Hematopoietic multipotent progenitor cell (in vitro differentiated cells): ENCODE results near the genes TRNT1 and SUMF1.

- CAGE, long polyA plus RNA, result no peak
Measured at GRCh38 chr3:74498-75347, 121.8 kb upstream of the CHL1 start.

DNA sequence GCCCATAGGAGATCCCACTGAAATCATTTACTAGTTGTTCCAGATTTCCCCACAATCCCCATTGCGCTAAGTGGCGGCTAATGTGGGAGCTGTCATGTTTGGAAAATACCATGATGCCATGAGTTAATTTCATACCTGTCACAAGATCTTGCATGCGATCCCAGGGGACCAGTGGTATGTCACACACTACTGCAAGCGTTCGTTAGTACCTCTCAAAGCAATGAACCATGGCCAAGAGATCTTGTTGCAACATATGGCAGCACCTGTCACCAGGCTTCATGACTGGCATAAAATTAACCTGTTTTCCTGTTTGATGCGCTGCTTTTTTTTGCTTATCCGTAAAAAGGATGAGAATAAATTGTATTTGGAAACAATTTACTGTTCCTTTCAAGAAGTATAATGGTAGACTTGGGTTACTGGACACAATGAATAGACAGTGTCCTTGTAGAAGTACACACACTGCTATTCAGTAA lies 81.8 kb downstream of the CHL1 start:
- CAGE, long polyA plus RNA, result no peak

DNA sequence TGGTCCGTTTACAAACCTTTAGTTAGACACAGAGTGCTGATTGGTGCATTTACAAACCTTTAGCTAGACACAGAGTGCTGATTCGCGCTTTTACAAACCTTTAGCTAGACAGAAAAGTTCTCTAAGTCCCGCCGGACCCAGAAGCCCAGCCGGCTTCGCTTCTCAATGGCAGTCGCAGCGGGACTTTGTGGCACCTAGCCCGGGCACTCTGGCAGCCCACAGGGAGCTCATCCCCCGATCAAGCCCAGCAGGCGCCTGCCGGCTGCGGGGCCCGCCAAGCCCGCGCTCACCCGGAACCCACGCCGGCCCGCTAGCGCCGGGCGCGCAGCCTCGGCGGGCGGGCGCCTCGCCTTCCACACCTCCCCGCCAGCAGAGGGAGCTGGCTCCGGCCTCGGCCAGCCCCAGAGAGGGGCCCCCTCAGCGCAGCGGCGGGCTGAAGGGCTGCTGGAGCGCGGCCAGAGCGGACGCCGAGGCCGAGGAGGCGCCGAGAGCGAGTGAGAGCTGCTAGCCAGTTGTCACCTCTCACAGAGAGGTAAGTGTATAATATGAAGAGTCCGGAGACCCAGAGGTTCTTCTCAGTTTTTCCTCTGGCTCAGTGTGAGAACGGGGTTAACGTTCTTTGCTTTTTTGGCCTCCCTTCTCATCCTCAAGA lies 339.4 kb downstream of the CHL1 start:
- CAGE, long polyA plus RNA, result no peak

- CAGE, long polyA plus RNA, result no peak
Measured at GRCh38 chr3:3126075-3127145, at the start of gene TRNT1. Gene TRNT1, plus strand, starts transcription at chr3:3126940.

DNA sequence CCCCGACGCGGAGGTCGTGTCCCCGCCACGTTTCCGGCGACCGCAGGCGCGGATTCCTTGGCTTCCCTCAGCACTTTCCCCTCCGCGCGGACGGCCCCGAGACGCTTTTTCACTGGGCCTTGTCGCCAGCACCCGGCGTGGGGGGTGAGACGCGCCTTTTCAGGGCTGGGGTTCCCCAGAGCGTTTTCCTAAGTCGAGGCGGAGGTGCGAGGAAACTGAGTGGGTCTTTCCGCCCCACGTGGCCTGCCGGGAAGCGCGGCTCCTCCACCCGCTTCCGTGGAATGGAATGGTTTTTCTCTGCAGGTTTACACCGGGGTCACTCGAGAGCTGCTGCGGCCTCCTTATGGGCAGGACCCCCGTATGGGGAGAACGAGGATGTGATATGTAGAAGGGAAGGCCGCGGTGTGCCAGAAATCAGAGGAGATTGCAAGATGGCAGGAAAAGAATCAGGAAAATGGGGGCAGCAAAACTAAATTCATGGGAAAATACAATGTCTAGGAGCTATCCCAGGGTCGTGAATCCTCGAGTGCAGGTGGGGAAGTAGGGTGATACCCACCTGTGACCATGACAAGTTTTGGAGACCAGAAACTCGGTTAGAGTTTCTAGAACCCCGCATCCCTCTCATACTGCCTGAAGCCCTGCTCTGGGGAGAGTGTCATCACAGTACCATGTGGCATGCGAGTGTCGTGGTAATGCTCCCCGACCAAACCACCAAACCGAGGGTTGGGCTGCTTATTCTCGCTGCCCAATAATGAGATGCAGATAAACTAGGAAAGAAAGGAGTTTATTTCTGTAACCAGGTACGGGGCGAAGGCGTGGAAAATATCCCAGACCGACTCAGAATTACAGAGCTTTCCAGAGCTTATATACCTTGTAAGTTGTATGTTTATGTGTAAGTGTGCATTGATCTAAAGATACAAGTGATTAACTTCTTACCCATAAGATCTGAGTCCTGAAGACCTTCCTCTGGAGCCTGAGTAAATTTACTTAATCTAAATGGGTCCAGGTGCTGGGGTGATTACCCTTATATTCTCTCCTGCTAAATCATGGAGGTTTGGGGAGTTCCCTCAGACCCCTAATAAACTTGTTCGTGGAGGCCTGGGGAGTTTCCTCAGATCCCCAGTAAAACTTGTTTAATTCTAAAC lies 778 bp downstream of the TRNT1 start:
- CAGE, long polyA plus RNA, result no peak

- CAGE, long polyA plus RNA, result no peak
Measured at GRCh38 chr3:3135004-3135661, 8.4 kb downstream of the TRNT1 start.

- CAGE, long polyA plus RNA, result no peak
Measured at GRCh38 chr3:3801011-3801886, 2.0 kb downstream of the LRRN1 start.

- CAGE, long polyA plus RNA, result no peak
Measured at GRCh38 chr3:4244667-4245272, 58.4 kb upstream of the SETMAR start.

DNA sequence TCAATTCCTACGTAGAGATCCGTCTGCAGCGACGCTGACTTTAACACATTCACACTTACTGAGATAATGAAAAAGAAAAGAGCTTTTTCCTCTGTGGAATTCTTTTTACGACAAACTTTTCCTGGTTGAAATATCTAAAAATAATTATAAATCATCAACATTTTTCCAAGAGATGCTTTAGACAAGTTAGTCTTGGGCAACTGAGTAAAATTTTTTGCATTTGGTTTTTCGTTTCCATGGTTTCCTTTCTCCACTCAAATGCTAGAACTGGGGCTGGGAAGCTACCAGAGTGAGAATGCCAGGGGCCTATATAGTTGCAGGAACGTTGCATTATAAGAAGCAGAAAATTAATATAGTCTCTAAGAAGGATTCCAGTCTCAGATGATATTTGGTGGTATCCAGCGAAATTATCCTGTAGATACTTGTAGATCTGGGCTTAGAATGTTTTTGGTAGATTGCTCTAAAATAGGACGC lies 8.2 kb upstream of the SETMAR start:
- CAGE, long polyA plus RNA, result no peak

- CAGE, long polyA plus RNA, result start-site peak on the plus strand at chr3:4466870-4466918, 6 reads
Measured at GRCh38 chr3:4466672-4467638, at the start of gene SUMF1. Gene SUMF1, minus strand, starts transcription at chr3:4467269.

- CAGE, long polyA plus RNA, result no peak
Measured at GRCh38 chr3:4580556-4580968, 87.4 kb downstream of the ITPR1 start.

DNA sequence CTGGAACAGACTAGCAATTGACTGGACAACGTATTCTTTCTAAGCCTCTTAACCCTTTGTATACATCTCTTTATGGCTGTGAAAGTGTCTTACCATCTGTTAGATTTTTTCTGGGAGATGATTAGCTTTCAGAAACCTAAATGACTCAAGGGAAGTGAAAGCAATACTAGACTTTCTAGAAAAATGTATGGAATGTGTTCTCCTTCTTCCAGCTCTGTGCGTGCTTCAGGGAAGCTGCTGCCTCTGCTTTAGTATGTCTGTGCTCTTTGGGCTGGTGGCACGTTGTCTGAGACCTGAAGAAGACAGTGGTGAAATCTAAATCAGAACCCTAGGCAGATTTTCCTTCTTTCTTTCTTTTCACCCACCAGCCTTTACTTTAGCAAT lies 89.5 kb downstream of the ITPR1 start:
- CAGE, long polyA plus RNA, result no peak

GRCh38 chr3:4655894-4656472 lies 162.8 kb downstream of the ITPR1 start:
- CAGE, long polyA plus RNA, result no peak

GRCh38 chr3:4718596-4719639 lies 225.8 kb downstream of the ITPR1 start:
- CAGE, long polyA plus RNA, result no peak

GRCh38 chr3:4721415-4722015 lies 228.4 kb downstream of the ITPR1 start:
- CAGE, long polyA plus RNA, result no peak

DNA sequence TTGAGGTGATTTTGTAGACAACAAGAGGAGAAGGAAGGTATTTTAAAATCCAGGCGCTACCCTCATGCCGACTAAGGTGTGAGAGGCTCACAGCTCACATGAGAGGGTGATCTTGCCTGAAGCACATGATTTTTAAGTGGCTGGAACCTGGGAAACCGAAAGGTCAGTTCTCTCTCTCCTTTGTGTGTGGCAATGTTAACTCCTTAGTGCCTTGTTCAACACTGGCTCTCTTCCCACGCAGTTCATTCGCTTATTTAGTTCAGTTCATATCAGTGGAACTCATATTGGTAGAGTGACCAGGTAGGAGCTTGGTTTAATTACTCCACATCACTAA lies 236.2 kb downstream of the ITPR1 start:
- CAGE, long polyA plus RNA, result no peak

DNA sequence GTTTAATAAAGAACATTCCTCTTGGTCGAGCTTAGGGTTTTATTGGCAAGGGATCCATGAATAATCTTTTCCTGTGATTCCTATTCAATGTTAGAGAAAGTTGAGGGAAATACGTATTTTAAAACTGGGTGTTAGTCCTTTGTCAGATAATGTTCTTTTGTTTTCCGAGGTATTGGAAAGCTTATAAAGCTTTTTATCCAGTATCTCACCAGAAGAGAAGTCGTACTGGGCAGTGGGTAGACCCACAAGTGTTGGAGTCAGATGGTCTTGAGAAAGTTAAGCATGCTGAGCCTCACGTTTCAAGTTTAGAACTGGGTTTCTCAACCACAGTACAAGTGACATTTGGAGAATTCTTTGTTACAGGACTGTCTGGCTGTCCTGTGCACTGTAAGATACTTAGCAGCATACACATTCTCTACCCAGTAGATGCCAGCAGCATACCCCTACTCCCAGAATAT lies 212.3 kb upstream of the BHLHE40 start:
- CAGE, long polyA plus RNA, result no peak

- CAGE, long polyA plus RNA, result no peak
Measured at GRCh38 chr3:4826667-4826824, 152.7 kb upstream of the BHLHE40 start.

- CAGE, long polyA plus RNA, result no peak
Measured at GRCh38 chr3:4826825-4827670, 152.2 kb upstream of the BHLHE40 start.

- CAGE, long polyA plus RNA, result no peak
Measured at GRCh38 chr3:4828588-4829398, 150.4 kb upstream of the BHLHE40 start.